ENCODE measurements around the genes INPP4B, HHIP and ARHGAP10.

DNA sequence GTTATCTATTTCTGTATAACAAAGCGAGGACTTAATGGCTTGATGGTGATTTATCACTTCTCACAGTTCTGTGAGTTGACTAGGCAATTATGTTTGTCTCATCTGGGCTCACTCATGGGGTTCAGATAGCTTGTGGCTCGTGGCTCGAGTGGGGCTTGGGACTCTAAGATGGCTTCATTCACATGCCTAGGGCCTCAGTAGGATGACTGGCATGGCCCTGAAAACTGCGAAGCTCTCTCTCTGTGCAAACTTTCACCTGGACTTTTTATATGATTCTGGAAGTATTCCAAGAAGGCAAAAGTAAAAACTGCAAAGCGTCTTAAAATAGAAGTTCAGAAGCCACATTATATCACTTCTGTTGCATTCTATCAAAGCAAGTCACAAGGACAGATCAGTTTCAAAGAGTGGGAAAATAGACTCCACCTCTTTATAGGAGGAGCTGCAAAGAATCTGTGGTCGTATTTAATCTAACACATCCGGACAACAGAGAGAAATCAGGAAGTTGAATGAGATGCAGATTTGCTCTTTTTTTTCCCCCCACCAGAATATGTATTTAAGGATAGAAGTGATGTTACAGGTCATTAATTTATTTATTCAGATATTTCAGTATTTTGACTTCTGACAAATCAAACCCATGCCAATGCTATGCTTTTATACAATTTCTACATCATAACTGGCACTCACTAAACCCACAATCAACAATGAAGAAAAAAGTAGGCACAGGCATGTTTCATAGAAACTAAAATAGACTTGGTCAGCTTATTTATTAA is 491.1 kb downstream of the INPP4B start:
- PRO-cap, result no peak
- RAMPAGE, long total RNA, result no peak
- RRBS, result no CpG with 5 or more reads among the region's 7 CpGs

DNA sequence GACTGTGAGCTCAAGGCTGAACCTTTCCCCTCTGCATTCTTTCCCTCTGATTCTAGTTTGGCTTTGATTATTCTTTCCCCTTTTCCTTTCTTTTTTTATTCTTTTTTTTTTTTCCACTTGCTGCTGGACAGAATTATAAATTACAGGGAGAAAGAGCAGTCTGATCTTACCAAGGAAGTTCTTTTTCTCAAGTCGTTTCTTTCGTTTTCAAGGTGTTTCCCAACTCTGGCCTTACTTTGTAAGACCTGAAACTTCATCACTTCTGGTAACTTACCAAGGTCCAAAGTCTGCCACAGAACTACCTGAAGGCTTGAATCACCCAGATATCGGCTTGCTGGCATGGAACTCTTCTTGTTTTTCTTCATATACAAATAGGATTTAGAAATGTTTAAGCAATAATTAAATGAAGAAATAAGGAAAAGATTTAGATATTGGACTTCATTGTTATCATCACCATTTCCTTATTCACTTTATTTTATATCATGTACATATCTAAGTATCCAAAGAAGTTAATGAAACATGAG is 278.0 kb downstream of the INPP4B start:
- PRO-cap, result no peak
- RAMPAGE, long total RNA, result no peak
- RRBS, result no CpG with 5 or more reads among the region's 3 CpGs

DNA sequence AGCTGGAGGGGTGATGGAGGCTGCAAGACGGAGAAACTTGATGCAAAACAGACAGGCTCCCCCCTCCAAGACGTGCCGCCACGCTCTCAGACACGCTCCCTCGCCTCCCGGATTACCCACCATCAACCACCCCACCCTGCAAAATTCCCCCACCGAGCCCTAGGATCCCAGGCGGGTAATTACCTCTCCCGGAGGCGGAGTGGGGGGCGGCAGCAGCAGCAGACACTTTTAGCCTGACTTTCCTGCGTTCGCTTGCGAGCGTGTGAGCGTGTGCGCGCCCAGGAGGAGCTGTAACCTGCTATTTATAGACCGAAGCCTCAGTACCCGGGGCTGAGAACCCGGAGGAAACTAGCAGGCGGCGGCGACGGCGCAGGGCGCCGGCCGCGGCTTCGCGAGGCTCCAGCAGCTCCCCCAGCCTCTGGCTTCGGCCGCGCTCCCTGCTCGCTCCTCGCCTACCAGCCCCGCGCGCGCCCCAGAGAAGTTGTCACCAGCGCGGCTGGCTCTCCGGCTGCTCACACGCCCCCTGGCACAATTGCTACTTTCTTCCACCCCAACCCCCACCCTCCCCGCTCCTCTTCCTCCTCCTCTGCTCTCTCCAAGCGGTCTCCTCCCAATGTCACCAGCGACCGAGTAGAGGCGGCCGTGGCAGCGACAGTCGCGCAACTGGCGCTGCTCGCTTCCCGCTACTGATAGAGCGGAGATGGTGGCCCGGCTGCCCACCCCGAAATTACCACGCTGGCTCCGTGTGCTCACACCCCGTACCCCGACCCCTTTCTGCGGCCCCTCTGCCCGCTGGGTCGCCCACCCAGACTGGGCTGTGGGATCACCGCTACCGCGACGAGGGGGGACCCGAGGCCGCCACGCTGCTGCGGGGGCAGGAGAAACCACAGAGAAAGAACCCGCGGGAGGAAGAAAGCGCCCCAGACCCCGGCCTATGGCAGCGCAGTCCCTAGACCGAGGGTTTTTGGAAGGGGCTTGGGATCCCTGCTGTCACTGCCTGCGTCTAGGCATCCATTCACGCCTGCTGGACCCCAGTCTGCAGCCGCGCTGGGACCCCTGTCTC is at the start of gene INPP4B:
TSS of gene INPP4B (minus strand) at position 276 of the 1,063 bp plus-strand sequence.
- PRO-cap, result no peak
- RAMPAGE, long total RNA, result no peak
- RRBS, result 1% methylated on average over 14 of the region's 86 CpGs

DNA sequence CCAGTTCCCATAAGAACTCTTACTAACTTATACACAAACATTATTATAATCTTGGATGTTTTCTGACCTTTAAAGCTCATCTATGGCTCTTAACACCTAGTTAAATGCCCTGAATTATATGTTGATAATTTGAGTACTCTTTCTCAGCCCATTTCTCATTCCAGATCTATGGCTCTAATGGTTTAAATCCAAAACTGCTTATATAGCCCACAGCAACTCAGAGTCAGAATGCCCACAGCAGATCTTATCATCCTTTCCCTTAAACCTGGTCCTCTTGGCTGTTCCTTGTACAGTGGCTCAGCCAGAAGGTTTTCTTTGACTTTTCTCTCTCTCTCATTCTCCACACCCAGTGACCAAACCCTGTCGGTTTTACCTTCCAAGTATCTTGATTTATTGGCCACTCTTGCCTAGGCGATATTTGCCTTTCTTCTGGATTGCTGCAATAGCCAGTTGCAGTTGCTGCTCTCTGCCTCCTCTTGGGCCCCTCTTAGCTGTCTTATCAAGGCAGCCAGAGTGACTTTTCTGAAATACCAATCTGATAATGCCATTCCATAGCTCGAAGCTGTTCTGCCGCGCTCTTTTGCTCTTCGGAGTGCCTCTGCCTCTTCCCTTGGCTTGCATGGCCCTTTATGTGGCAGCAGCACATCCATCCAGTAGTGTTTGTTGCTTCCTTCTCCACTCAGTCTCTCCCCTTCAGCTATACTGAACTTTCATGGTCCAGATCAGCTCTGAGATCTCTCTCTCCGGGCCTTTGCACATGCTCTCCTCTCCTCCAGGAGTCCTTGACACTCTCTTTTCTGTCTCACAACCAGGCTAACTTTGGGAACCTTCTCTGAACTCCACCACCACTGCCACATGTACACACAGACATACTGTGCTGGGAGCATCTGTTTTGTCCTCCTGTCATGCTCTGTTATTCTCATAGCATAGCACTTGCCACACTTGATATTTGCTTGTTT is 11.7 kb downstream of the GAB1 start:
- PRO-cap, result no peak
- RAMPAGE, long total RNA, result no peak
- RRBS, result no CpG with 5 or more reads among the region's 7 CpGs

DNA sequence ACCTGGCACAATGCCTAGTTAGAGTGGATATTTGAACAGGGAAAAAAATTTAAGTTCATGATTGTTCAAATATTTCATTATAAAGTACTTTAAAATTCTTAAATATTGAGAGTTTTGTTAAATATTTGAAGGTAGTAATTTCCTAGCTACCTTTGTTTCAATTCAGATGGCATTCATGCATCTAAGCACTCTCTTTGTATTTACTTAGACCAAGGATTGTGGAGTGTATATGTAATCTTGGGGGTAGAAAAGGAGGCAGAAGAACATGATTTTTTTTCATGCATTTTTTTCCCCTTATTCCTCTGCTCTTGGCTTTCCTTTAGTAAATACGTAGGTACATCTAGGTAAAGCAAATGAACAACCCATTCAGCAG is 18.5 kb downstream of the SMARCA5 start:
- PRO-cap, result no peak
- RAMPAGE, long total RNA, result no peak
- RRBS, result no CpG with 5 or more reads among the region's 1 CpG

GRCh38 chr4:144645532-144646435 is at the start of gene HHIP:
HHIP (plus strand) TSS chr4:144646156.
- PRO-cap, result bidirectional peak, plus-strand start at chr4:144646156, minus-strand start at chr4:144645968
- RAMPAGE, long total RNA, result no peak
- RRBS, result no CpG with 5 or more reads among the region's 78 CpGs

DNA sequence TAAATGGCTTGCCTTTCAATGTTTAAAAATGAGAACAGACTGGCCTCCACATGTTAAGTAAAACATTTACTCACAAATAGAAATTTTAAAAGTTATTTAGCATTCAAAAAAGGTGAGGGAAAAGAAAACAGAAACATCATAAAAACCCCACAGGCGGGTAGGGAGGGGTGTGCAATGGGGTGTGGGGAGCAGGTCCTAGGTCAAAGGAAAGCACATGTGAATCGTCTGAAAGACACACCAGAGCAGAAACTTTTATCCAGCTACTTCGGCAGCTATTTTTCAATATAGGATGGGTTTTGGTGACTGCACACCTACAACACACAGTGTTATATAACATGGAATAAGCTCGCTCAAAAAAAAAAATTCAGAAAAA is 1.7 kb downstream of the OTUD4 start:
- PRO-cap, result no peak
- RAMPAGE, long total RNA, result no peak
- RRBS, result no CpG with 5 or more reads among the region's 4 CpGs

GRCh38 chr4:145559964-145560489 is 59.2 kb upstream of the MMAA start:
- PRO-cap, result no peak
- RAMPAGE, long total RNA, result no peak
- RRBS, result no CpG with 5 or more reads among the region's 1 CpG

DNA sequence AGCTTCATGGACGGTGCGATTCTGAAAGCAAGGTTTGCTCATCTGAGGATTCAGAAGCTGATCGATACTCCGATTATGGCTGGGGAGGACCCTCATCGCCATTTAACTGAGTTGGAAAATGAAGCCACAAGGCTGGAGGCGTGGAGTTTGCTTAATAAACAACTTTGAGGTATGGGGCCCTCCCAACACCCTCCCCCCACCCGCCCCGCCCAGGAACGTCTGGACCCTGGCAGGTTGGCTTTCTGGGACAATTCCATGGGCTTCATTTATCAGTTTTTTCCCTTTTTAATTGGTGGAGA is 52.5 kb downstream of the C4orf51 start:
- PRO-cap, result no peak
- RAMPAGE, long total RNA, result no peak
- RRBS, result no CpG with 5 or more reads among the region's 9 CpGs

DNA sequence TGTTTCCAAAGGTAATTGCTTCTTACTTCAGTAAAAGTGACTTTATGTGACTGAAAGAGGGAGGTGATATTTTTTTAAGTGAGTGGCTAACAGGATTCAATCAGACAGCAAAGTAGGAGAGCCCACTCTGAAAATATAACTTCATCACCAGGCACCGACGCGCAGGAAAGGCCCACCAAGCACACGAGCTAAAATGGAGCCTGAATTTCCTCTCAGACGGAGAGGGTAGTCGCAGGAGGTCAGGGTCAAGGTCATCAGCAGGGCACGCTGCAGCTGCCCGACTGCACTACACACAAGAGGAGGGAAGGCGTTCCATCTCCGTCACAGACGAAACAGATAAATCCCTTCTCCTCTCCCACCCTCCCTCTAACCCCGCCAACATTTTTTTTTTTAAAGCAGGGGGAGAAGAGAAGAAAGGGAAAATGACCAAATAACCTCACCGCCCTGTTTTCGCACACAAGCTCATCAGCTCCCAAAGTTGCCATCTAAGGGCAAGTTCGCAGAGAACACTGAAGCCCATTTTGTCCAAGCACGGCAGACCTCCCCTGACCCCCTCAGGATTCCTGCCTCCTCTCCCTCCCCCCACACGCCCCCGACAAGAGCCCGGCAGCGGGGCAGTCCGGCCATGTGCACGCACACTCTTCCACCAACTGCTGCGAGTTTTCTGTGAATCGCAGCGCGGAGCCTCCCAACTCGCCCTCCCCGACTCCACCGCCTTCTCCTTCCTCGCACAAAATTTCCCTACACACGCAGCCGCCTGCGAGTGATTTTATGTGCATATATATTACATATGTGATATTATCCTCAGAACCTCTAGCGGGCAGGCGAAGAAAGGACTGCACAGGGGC is 2.8 kb downstream of the ZNF827 start:
- PRO-cap, result no peak
- RAMPAGE, long total RNA, result no peak
- RRBS, result no CpG with 5 or more reads among the region's 35 CpGs

GRCh38 chr4:146029962-146030470 is 91.4 kb upstream of the ZNF827 start:
- PRO-cap, result no peak
- RAMPAGE, long total RNA, result no peak
- RRBS, result no CpG with 5 or more reads among the region's 6 CpGs

GRCh38 chr4:146235367-146236122 is 21.2 kb downstream of the REELD1 start:
- PRO-cap, result no peak
- RAMPAGE, long total RNA, result no peak
- RRBS, result 54% methylated on average over 2 of the region's 10 CpGs

GRCh38 chr4:146654820-146655545 is 16.3 kb downstream of the POU4F2 start:
- PRO-cap, result no peak
- RAMPAGE, long total RNA, result no peak
- RRBS, result 4% methylated on average over 40 of the region's 73 CpGs

GRCh38 chr4:147117267-147117804 is 171.7 kb upstream of the TTC29 start:
- PRO-cap, result no peak
- RAMPAGE, long total RNA, result no peak
- RRBS, result no CpG with 5 or more reads among the region's 5 CpGs

DNA sequence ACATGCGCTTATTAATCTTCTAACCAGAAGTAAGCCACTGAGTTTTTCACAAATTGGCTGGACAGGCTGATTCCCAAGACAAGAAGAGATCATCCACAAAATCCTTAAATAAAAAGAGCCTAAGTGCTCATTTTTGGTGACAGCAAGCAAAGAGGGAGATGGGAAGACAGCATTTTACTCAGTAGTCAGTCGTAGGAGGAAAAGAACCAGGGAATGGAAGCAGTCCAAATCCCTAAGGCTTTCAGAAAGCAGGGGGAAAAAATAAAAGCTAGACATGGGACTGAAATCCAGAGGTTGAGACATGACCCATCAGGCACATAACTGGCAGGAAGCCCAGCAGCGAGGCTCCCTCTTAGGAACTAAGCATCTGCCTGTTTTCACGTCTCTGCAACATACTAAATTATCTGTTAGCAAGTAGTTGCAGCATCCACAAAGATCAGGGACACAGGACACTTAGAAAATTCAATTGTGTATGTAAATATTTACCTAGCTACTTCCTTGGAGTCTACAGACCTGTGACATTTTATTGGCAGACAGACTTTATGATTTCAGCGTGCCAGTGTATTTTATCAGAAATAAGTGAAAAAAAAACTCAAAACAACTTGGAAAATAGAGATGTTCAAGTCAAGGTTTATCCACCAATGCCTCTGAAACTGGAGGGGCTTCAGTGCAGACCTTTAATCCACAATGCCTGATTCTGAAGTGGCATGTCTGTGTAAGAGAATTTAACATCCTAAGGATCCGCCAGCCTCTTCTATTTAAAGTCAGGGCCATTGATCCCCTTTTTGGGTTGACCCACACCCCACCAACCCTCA is 117.9 kb upstream of the EDNRA start:
- PRO-cap, result no peak
- RAMPAGE, long total RNA, result no peak
- RRBS, result no CpG with 5 or more reads among the region's 6 CpGs

- PRO-cap, result no peak
- RAMPAGE, long total RNA, result no peak
- RRBS, result no CpG with 5 or more reads among the region's 7 CpGs
Measured at GRCh38 chr4:147528726-147529314, 47.9 kb downstream of the EDNRA start.

DNA sequence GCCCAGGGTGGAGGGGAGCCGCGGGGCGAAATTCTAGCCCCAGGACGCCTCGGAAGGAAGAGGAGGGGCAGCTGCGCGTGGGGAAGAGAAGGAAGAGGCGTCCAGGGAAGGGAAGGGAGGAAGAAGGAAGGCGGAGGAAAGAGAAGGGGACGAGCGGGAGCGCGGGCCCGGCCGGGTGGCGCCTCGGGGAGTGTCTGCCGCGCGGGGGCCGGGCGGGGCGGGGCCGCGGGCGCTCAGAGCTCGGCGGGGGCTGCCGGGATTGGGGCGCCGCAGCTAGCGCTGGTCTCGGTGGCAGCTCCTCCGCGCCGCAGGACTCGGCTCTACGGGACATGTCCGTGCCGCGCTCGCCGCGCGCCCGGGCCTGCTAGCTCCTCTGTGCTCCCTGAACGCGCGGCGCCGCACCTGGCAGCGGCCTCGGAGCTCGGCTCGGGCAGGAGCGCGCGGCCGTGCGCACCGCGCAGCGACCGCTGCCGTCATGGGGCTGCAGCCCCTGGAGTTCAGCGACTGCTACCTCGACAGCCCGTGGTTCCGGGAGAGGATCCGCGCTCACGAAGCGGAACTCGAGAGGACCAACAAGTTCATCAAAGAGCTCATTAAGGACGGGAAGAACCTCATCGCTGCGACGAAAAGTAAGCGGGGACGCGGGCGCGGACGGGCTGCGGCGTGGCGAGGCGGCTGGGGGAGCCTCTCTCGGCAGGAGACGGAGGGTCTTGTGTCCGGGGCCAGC is at the start of gene ARHGAP10:
TSS of gene ARHGAP10 (plus strand) at position 262 of the 727 bp plus-strand sequence.
- PRO-cap, result bidirectional peak, plus-strand start at position 236 of the sequence, minus-strand start outside the sequence
- RAMPAGE, long total RNA, result no peak
- RRBS, result 1% methylated on average over 29 of the region's 91 CpGs

DNA sequence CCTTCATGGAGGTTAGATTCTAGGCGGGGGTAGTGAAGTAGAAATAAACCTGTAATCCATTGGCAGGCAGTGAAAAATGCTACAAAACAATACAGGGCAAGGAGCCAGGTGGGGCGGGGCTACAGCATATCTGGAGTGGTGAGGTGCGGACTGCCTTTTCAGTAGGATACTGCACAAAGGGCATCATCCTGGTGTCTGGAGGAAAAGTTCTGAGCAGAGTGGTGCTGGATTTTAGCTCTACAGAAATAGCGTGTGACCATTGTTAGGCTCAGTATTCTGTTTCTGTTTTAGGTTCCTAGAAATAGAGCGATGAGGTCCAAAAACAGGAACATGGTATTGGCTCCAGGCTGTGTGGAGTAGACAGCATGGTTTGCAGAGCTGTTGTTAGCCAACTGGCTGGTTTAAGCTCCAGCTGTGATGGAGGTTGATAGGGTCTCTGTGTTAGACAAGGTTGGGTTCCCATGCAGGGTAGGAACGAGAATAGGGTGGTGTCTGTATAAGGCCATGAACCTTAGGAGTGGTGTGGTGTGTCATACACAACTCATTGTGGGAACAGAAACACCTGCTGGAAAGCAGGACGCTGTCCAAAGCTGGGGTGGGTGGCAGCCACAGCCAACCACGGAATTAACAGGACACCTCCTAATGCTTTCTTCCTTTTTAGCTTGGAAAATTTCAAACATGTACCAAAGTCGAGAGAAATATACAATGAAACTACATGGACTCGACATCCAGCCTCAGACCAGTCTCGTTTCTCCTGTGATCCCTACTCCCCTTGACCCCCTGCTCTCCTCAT is 94.2 kb downstream of the ARHGAP10 start:
- PRO-cap, result no peak
- RAMPAGE, long total RNA, result no peak
- RRBS, result no CpG with 5 or more reads among the region's 11 CpGs

GRCh38 chr4:147837247-147837769 is 105.4 kb downstream of the ARHGAP10 start:
- PRO-cap, result no peak
- RAMPAGE, long total RNA, result no peak
- RRBS, result no CpG with 5 or more reads among the region's 3 CpGs

DNA sequence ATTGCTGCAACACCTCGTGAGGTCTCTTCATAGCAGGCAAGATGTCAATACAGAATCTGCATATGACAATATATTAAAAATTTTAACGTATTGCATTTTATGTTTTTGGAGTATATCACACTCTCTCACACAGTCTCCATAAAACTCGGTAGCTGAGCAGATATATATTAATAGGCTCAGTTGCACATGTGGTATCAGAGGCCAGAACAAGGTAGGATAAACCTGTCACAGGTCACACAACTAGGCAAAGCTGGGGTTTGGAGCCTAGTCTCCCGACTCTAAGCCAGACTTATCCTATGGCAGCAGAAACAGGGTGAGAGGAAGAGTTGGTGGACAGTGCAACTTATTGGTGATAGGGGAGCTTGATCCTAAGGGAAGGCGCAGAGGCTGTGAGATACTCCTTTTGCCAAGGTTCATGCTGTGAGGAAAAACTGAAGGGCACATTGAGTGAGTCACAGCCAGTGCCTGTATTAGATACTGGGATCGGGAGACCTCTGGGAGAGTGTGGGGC is 195.6 kb downstream of the ARHGAP10 start:
- PRO-cap, result no peak
- RAMPAGE, long total RNA, result no peak
- RRBS, result no CpG with 5 or more reads among the region's 6 CpGs